Measurements from ENCODE around the genes ASAH2 and MBL2.

GRCh38 chr10:50248187-50248615, 3.1 kb downstream of the ASAH2 start:
- RRBS = no CpG with 5 or more reads among the region's 4 CpGs

DNA sequence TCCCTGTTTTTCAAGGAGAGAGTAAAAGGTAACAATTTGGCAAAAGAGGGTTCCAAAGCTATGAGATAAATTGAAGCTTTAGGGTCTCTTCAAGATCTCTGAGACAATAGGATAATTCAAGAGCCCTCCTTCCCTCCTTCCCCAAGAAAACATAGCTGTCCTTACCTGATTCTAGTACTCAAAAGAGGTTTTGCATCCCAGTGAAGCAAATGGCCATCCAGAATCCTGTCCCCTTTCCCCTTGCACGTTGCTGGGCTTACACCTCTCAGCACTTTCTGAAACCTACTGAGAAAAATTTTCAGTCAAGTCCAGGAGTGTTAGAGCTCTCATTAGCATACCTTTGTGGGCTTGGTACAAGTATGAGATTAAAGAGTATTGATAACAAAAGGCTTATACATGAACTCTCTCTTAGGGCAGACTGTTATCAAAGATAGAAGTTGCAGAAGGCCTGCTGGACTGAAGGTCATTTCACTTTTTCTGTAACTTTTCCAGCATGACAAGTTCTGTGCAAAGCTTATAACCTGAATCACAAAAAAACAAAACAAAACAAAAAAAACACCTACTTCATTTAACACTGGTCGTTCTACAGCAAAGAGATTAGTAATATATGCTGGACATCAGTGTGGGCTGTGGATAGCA, at the start of gene ASAH2:
ASAH2 (minus strand) TSS at position 287 of the 639 bp plus-strand sequence.
- RRBS = no CpG with 5 or more reads among the region's 2 CpGs

DNA sequence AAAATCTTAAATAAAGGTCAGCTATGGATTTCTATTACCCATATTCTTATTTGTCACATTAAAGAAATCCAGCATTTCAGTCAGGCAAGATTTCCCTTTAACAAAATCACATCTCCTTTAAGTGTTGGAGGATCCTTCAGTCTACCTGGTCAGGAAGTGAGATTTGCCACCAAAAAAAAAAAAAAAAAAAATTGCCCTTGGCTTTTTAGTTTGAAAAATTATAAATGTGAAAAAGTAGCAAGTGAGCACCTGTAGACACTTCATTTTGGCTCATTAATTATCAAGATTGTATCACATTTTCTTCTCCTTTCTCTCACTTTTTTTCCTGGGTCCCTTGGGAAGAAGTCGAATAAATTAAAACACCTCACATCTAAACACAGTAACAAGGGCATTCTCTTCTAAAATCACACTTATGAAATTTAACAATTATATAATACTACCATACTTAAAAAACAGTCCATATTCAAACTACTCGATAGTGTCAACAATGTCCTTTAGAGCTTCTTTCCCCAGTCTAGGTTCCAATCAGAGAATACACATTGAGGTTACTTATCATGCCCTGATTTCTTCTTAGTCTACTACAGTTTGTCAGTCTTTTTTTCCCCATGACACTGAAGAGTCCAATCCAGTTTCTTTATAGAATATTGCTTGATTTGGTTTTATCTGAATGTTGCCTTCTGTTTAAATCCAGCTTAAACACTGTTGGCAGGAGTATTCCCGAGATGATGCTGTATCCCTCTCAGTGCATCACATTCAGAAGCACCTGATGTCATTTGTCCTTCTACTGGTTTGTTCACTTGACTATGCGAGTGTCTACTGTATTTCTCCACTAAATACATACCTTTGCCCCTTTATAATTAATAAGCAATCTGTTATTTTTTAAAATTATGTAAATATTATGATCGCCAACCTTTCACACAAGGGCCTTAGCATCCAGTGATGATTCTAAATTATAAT, 68.0 kb upstream of the ASAH2 start:
- RRBS = no CpG with 5 or more reads among the region's 5 CpGs

DNA sequence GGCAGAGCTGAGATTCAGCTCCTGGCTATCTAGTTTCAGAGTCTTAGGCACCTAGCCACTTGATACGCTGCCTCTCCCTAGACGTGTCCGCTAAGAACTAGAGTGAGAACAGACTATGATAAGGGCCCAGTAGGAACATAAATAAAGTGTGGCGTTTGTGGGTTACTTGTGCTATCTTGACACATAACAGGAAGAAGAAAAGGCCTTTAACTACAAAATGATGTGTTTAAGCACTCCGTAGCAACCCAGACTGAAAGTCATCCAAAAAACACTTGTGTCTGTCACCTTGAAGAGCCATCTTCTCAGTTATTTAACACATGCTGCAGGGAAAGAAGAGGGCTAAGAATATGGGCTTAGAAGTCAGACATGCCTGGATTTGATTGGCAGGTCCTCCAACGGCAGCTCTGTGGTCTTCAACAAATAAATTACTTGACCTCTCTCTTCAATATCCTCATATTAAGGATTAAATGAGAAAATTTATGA, 96.2 kb downstream of the SGMS1 start:
- RRBS = no CpG with 5 or more reads among the region's 6 CpGs

DNA sequence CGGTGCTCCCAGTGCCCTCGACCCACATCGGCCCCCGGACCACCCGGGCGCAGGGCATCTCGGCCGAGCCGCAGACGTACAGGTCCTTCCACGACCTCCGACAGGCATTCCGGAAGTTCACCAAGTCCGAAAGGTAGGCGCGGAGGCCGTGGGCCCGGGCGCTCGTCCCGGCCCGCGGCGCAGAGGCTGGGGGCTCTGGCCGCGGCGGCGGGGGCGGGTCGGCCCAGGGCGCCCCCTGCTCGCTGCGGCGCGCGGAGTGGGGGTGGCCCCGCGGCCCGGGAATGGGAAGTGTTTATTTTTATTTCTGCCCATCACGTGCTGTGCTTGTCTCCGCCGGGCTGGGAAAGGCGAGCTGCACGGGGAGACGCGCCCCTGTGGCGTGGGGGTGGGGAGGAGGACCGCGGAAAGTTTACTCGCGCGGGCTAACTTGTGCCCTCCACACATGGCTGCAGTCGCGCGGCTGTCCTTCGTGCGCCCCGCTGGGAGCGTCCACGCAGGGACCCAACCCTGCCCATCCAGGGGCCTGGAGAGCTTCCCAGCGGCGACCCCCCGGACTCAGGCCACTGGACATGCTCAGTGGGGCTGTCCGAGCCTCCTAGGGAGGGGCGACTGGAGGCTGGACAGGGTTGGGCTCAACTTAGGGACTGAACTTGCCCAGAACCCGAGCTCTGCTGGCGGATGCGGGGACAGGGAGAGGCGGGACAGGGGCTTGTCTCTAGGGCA, 82.6 kb upstream of the PRKG1 start:
- RRBS = 2% methylated on average over 30 of the region's 69 CpGs

GRCh38 chr10:50992656-50992859, 81.7 kb upstream of the PRKG1 start:
- RRBS = no CpG with 5 or more reads among the region's 6 CpGs

- RRBS = no CpG with 5 or more reads among the region's 4 CpGs
Observed at GRCh38 chr10:51199851-51200394, 125.6 kb downstream of the PRKG1 start.

DNA sequence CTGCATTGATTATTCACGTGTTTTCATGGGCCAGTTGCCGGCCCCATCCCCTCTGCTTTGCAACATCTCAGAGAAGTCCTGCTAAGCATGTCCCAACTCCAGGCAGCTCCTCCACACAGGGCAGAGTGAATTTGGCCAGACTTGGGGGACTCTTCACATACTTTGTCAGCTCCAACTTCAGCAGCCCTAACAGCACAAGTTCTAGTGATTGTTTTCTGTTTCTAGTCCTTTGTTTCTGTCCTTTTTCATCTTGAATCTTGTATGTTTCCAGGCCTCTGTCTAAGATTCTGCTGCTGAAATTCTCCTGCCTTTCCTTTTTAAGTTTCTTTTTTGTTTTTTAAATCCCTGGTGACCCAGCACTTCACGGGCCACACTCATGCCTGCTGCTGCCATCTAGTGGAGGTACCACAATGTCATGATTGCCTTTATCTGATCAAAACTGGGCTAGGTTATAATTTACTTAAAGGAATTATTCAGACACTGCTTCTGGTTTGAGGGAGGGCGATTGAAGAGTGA, 276.9 kb downstream of the CSTF2T start:
- RRBS = no CpG with 5 or more reads among the region's 4 CpGs

DNA sequence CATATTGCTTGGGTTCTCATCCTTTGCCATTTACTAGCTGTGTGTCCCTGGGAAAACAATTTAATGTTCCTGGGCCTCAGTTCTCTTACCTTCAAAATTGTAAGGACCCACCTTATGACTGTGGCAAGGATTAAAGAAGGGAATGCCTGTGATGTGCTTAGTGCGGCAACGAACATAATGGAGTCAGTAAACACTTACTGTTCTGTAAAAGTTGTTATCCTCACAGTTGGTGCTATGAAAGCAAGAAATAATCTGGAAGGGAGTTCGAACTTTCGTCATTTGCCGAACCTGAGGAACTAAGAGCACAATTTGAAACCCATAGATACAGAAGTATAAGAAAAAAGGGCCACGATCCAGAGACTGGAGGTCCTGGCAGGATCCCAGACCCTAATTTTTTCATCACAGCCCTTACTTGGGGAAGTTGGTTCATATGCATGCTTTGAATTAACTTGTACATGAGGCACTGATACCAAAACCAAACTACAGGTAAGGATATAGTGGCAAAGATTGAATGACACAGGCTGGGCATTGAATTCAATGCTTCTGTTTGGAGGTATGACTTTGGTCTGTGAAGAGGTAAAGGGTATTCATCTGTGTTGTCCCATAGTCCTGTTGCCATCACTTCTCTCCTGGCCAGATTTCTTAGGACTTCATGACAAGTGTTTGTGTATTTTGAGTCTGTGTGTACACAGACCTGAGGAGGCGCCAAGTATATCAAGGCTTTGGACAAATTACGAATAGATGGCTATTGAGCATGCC, 221.8 kb downstream of the CSTF2T start:
- RRBS = no CpG with 5 or more reads among the region's 8 CpGs

- RRBS = no CpG with 5 or more reads among the region's 5 CpGs
Observed at GRCh38 chr10:51649297-51649691, 50.1 kb downstream of the CSTF2T start.

- RRBS = no CpG with 5 or more reads among the region's 3 CpGs
Observed at GRCh38 chr10:51762980-51763214, 63.5 kb upstream of the CSTF2T start.

- RRBS = no CpG with 5 or more reads among the region's 2 CpGs
Observed at GRCh38 chr10:51834311-51834777, 134.9 kb upstream of the CSTF2T start.

DNA sequence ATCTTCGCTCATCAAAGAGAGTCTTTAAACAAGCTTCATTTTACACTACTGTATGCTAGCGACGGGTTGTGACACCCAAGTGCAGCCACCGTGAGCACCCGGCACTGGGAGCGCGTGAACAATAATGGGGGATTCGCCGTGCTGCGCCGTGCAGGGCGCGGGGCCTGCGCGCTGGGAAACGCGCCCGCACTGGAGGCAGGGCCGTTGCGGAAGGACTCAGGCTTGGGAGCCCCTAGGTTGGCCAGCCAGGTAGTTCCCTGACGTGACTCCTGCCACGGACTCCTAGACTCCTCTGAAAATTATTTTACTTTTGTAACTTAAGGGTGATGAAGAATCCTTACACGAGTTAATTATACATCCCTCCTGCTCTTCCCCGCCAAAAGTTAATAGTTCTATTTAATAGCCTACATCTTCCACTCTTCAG, 5.3 kb upstream of the DKK1 start:
- RRBS = 0% methylated on average over 2 of the region's 24 CpGs

DNA sequence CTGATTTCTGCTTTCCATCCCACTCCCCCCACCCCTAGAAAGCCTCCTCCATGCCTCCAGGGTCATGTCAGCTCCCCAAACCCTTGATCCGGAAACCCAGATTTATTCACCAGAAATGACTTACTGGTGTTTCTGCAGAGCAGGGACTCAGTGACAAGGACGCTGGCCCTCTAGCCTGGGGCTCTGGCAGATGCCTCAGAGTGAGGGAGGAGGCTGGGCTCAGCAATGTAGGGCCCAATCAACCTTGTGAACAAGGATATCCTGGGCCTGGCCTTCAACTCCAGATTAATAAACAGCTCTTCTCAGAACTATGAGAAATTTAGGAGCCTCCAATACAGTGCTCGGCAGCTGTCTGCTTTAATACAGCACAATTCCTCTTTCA, at the start of gene MBL2:
MBL2 (minus strand) TSS at position 172 of the 382 bp plus-strand sequence.
- RRBS = no CpG with 5 or more reads among the region's 3 CpGs

- RRBS = no CpG with 5 or more reads among the region's 2 CpGs
Observed at GRCh38 chr10:55670532-55670977, 690.5 kb downstream of the ZWINT start.

- RRBS = no CpG with 5 or more reads among the region's 2 CpGs
Observed at GRCh38 chr10:57703659-57704291, 563.9 kb downstream of the IPMK start.

DNA sequence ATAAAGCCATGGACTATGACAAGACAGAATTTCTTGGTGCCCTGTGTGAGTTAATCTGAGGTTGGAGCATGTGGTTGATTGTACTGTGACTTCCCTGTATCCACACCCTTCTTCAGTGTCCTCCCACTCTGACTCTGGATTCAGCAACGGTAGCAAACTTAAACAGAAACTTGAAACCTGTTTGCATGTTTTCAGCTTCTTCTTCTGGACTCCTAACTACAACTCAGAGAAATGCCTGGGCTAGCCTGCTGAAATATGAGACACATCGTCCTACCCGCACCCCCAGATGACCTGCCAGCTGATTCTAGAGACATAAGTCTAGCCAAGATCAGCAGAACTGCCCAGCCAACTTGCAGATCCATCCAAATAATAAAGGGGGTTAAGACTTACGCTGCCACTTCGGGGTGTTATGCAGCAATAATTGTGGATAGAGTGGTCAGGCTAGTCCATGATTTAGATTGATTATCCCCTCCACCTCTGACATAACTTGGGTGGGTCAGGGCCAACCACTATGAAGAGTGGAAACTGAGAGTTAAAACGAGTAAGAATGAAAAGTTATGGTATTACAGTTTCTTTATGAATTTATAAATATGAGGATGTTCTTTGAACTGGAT, 78.3 kb downstream of the IPMK start:
- RRBS = no CpG with 5 or more reads among the region's 6 CpGs

DNA sequence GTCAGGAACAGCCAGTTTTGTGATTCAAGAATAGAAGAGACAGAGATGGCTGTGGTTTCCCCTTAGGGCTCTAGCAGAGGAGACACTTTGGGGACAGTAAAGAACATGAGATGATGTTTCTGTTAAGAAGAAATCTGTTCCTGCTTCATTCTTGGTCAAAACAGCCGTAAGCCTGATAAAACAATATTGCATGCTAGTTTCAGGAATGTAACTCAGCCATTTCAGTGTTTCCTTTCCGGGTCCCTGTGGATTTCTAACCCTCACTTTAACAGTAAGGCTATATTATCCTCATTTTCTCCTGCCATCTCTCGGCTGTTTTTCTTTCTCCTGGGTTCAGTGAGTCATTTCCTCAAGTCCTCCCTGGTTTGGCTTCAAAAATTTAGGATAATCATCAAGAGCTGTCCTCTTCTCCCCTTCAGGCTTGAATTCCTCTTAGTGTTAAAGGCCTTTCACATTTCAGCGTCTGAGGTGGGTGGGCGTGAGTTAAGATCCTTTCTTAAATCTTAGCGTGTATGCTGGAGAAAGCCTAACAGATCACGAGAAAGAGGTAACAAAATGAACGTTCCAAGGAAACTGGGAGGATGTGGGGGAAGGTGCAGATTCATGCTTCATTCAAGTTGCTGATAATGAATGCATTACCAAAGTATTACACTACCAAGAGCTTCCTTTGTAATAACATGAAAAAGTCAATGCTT, 37.0 kb upstream of the BICC1 start:
- RRBS = no CpG with 5 or more reads among the region's 8 CpGs

DNA sequence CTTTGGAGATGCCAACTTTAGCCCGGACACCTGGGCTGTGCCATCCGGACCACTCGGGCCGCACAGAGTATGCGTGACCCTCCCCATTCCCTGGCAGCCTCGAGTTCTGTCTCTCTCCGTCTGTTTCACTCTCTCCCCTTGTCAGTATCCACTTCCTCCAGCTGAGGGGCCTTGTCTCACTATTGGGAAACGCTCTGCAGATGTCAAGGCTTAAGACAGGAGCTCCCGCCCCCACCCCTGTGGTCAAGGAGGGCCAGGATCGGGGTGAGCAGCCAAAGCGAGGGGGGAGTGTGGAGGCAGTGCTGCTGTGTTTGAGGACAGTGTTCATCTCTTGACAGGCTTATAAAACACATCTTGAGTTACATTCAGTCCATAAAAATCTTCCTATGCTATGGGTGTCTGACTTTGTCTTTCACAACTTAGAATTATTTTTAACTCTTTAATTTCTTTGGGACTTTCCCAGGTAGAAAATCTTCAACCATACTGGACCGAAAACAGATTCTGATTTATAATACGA, 1.0 kb downstream of the BICC1 start:
- RRBS = no CpG with 5 or more reads among the region's 13 CpGs

DNA sequence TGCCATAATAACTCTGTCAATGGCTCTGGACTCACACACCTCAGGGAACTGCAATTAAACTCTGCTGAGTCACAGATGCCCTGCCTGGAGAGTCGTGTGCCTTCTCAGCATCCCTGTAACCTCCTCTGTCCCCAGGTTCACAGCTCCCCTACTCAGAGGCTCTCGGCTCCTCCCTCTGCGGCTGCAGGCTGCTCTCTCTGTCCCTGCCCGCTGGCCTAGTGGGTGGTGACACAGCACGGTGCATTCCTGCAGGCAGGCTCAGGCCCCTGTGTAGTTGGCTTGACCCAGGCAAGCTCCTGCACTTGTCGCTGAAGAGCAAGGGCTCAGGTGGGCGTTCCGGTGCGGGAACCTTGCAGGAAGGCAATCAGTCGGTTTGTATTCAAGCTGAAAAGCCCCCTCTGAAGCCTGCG, 208.9 kb upstream of the PHYHIPL start:
- RRBS = no CpG with 5 or more reads among the region's 11 CpGs